Mesothelial cell of epicardium (in vitro differentiated cells): ENCODE data around the genes MFSD14A, RTCA and EXTL2.

GRCh38 chr1:98854221-98854519 lies 150.5 kb downstream of the PLPPR5 start:
- PRO-cap, result no peak

GRCh38 chr1:99650691-99651418 lies 4.9 kb downstream of the PALMD start:
- PRO-cap, result no peak

DNA sequence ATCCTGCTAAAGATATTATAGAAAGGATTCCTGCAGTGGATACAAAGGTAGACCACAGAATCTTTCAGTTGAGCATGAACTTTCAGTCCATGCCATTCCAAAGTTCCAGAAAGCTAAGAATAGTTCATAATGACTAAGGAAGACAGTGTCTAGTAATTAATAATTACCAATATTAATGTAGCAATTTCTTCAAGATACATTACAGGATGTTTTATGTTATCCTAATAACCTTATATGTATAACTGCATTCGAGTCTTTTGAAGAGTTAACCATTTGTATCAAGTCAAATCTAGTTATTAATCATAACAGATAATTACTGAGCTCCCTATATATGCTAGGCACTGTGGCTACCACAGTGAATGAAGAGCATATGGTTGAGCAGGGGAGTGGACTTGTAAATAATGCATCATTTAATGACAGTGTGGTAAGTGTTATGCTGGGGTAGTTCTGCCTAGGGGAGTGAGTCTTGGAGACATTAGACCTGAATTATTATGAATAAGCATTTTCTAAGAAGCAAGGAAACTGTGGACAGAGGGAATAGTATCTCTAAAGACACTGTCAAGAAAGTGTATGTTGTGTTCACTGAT lies 17.5 kb upstream of the MFSD14A start:
- PRO-cap, result no peak

GRCh38 chr1:100036572-100037200 lies 1.2 kb upstream of the MFSD14A start:
- PRO-cap, result unidirectional peak, plus-strand start at chr1:100036827

- PRO-cap, result bidirectional peak, plus-strand start at chr1:100038114, minus-strand start at chr1:100038008
Observed at GRCh38 chr1:100037851-100038228, at the start of gene MFSD14A. TSS of gene MFSD14A (plus strand) at chr1:100038095.

DNA sequence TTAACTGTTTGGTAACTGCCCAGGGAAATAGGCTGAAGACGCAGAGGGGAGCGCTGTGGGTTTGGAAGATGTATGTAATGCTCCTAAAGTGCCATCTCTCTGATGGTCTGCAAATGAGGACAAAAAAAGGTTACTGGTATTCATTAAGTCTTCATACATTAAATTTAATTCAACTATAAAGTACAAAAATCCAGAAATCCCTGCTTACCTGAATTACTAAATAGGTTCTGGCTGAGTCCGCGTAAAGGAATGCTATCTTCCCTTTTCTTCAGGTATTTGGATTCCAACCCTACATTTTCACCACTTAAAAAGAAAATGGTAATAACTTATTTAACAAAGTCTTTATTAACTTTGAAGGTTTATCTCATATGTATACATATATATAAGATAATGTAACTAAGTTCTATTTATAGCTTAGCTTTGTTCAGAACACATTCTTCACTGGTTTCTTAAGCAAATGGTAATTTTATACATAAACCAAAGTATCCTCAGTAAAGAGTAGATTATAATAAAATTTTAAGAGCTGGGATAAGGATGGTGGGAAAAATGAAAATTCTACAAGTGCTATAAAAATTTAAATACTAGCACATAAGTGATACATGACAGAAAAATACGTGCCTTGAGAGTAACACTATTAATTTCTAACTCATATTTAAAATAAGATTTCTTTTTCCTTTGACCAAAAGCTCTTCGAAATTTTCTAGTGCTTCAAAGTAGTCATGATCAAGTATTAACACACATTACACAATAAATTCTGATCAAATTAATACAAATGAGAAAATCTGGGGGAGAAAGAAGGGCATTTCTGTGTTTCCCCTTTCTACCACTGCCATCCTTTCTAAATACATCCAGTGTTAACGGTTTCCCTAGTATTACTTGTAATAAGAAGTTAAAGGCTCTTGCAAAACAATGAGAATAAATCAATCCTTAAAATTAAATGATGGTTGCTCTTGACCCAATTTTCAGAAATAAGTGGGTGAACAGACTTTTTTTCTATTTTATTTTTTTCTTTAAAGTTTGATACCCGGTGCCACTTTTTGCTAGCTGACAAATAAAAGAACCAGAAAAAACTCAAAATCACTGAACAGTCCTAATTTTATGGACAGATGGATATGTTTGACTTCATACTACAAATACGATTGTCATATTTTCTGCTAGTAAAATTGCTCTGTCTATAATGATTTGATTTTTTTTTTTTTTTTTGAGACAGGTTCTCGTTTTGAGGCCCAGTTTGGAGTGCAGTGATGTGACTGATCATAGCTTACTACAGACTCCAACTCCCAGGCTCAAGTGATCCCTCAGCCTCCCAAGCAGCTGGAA lies 46.9 kb downstream of the SASS6 start:
- PRO-cap, result no peak

GRCh38 chr1:100218460-100218778 lies 31.2 kb downstream of the DBT start:
- PRO-cap, result no peak

GRCh38 chr1:100265917-100267308 lies at the start of gene RTCA:
TSS of gene RTCA (plus strand) at chr1:100266216.
- PRO-cap, result bidirectional peak, plus-strand start at chr1:100266185, minus-strand start at chr1:100266116

- PRO-cap, result no peak
Observed at GRCh38 chr1:100414443-100415118, 62.3 kb downstream of the CDC14A start.

- PRO-cap, result no peak
Observed at GRCh38 chr1:100423814-100424341, 71.6 kb downstream of the CDC14A start.

- PRO-cap, result no peak
Observed at GRCh38 chr1:100439911-100440679, 87.8 kb downstream of the CDC14A start.

- PRO-cap, result no peak
Observed at GRCh38 chr1:100441600-100442192, 89.4 kb downstream of the CDC14A start.

DNA sequence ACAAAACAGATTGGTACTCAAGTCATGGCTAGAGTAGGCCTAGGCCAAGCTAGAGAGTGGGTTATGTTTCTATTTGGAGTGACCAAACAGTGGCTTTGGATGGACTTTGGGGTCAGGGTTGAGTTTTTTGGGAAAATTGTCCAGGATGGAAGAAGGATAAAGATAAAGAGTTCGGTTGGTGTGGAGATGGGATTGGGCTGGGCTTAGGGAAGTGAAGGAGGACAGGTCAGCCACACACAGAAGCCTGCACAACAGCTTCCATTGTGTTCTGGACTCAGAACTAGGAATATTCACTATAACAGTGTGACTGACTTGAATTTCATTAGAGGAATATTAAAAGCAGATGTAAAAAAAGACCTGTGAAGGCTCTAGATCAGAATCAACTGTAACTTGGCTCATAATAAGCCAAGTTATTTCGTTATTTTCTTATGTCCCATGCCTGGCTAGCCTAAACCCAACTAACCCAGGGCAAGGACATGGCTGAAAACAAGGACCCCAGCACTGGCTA lies 56.7 kb upstream of the GPR88 start:
- PRO-cap, result no peak

GRCh38 chr1:100894447-100895608 lies at the start of gene EXTL2:
TSS of gene EXTL2 (minus strand) at chr1:100894842.
- PRO-cap, result bidirectional peak, plus-strand start at chr1:100894914, minus-strand start at chr1:100894885; bidirectional peak, plus-strand start at chr1:100895454, minus-strand start at chr1:100895138

DNA sequence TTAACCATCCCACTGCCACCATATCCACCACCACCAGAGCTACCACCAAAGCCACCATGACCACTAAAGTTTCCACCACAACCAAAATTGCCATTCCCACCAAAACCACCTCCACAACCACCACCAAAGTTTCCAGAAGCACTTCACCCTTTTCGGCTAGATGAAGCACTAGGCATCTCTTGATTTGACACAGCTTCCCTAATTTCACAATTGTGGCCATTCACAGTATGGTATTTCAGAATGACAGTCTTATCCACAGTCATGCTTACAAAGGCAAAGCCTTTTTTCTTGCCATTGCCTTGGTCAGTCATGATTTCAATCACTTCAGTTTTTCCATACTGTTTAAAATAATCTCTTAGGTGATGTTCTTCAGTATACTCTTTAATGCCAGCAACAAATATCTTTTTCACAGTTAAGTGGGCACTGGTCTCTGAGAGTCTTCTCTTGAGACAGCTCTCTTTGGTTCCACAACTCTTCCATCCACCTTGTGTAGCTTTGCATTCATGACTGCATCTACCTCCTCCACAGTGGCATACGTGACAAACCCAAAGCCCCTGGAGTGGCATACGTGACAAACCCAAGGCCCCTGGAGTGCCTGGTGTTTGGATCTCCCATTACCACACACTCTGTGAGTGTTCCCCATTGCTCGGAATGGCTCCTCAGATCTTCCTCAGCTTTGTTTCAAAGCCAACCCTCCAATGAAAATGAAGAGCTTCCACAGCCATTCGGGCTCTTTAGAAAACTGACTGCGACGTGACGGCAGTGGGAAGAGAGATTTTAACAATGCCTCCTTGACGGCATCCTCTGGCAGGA lies 45.6 kb downstream of the SLC30A7 start:
- PRO-cap, result no peak

GRCh38 chr1:101002562-101003032 lies 23.0 kb downstream of the DPH5 start:
- PRO-cap, result no peak

- PRO-cap, result no peak
Observed at GRCh38 chr1:101020556-101021017, 5.0 kb downstream of the DPH5 start.

GRCh38 chr1:101161988-101162440 lies 74.8 kb upstream of the S1PR1 start:
- PRO-cap, result no peak

- PRO-cap, result no peak
Observed at GRCh38 chr1:101371128-101371675, 134.4 kb downstream of the S1PR1 start.

- PRO-cap, result no peak
Observed at GRCh38 chr1:101846590-101847220, 150.0 kb downstream of the OLFM3 start.